Measurements from ENCODE around the gene DBF4B.

DNA sequence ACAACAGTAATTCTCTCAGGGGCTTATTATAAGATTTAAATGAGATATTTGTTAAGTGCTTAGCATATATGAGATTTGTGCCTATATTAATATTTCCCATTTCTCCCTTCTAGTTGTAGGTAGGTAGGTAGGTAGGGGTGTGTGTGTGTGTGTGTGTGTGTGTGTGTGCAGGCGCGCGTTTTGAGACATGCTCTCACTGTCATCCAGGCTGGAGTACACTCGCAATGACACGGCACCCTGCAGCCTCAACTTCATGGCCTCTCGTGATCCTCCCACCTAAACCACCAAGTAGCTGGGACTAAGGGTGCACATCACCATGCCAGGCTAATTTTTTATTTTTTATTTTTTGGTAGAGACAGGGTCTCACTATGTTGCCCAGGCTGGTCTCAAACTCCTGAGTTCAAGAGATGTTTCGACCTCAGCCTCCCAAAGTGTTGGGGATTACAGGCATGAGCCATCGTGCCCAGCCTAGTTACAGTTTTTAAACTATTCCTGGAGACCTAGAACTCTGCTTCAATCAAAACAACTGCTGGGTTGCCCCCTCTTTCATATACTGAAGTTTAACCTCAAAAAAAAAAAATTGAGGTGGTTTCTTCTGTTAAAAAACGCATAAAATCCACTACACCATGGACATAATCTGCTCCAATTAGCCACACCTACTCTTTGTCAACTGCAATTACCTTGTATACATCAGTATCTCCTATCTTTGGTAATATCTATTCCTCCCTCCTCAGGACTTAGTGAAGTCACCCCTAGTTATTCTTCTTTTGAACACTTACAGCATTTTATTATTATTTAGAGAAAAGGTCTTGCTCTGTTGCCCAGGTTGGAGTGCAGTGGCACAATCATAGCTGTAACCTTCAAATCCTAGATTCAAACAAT lies 49.6 kb downstream of the GPATCH8 start:
- PRO-cap, result no peak

- PRO-cap, result no peak
Observed at GRCh38 chr17:44529838-44530290, 26.7 kb upstream of the GPATCH8 start.

DNA sequence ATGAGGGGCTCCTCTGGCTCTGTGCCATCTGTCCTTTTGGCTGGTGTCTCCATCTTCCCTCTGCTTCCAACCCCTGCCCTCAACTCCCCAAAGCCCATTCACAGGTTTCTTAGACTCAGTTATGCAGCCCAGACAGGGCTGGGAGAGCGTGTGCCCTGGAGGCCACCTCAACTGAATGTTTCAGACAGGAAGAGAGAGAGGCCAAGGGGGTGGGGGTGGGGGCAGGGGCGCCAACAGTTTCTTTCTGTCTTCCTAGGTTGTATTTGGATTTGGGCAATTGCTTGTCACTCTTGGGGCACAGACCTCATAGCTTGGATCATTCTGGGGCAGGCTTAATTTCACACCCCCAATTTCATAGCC lies 14.9 kb upstream of the FZD2 start:
- PRO-cap, result no peak

- PRO-cap, result no peak
Observed at GRCh38 chr17:44690634-44691432, 1.3 kb upstream of the CCDC43 start.

DNA sequence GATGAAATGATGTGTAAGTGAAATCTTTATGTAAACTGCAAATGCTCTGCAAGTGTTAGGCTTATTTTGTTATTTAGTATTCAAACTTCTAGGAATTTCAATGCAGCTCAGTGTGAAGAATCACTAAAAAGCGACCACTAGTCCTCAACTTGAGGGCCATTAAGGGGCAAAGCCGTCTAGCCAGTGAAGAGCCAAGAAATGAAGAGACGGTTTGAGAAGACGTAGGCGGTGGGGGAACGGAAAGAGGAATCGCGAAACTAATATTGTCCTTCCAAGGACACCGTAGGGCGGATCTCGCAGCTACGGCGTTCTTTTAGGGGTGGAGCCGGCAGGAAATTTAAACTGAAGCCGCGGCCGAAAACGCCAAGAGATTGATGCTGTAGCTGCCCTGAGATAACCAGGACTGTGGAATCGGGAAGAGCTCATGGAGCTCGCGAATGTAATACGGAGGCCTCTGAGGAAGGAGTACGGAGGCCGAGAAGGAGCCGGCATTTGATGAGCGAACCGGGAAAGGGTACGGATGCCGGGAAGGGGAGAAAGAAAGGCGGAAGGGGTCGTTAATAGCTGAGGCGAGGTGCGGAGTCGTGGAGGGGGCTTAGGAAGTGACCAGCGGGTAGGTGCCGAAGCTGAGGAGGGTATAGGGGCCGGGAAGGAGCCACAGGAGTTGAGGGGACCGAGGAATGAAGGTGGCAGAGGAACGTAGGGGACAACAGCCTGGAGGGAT lies at the start of gene DBF4B:
TSS of gene DBF4B (plus strand) at position 340 of the 724 bp plus-strand sequence.
- PRO-cap, result bidirectional peak, plus-strand start at position 537 of the sequence, minus-strand start at position 259 of the sequence

- PRO-cap, result bidirectional peak, plus-strand start at chr17:44775938, minus-strand start at chr17:44775678
Observed at GRCh38 chr17:44775567-44776606, 17.1 kb downstream of the ADAM11 start.

DNA sequence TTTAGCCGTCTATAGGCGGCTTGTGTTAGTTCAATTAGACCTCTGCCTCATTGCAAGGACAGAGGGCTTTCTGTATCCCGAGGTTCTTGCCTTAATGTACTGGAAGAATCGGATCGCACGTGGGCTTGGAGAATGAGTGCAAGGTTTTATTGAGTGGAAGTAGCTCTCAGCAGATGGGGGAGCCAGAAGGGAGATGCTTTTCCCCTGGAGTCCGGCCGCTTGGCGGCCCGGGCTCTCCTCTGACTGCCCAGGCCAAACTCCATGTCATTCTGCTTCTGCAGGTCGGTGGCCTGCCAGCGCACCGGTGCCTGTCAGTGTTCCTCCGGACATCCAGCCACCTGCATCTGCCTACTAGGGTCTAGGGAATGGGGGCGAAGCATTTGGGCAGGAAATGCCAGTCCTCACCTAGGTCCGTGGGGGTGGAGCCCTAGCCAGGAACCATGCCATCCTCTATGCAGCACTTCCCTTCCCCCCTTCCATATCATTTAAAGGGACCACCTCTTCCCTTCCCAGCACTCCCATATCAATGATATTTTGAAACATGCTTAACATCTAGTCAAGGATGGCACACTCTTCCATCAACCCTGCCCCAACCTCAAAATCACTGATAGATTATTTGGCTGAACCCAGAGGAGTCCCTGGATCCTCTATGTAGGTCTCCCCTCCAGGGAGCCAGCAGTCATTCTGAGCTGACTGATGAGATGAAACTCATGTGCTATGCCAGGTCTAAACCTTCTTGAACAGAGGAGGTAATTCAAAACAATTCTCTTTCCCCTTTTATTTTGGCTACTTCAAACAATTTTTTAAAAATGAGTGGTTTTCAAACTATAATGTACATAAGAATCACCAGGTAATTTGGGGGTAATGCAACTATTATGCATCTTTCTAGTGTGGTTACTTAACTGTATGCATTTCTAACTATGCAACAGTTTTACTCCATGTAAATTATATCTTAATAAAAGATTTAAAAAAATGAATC lies 34.0 kb downstream of the GJC1 start:
- PRO-cap, result no peak

DNA sequence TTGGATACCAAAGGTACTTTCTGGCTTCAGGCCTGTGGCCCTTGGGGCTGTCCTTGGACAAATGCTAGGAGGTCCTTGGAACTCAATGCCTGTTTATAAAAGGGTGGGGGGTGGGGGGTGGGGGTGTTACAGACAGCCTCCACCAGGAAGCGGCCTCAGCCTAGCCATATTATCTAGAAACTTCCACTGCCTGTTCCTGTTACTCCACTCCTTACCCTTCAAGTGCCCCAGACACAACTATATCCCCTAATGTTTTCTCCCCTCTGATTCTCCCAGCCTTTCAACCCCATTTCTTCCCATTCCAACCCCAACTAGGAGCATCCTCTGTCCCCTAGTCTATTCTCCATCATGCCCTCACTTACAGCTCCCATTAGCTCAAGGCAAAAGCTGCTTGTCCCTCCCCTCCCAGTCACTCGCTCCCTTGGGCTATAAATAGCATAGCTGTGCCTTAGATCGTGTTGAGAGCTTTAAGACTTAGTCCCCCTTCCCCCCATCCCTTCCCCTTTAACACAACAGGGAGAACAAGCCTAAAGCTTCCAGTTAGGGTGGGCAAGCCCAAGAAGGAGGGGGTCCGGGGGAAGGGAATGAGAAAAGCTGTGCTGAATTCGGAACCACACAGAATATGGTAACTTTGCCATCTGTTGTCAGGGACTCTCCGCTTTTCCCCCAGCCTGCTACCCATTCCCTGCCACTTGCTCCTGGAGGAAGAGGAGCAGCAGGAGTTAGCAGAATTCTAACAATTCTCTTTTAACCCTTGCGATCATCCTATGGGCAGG lies 5.1 kb upstream of the HIGD1B start:
- PRO-cap, result no peak

DNA sequence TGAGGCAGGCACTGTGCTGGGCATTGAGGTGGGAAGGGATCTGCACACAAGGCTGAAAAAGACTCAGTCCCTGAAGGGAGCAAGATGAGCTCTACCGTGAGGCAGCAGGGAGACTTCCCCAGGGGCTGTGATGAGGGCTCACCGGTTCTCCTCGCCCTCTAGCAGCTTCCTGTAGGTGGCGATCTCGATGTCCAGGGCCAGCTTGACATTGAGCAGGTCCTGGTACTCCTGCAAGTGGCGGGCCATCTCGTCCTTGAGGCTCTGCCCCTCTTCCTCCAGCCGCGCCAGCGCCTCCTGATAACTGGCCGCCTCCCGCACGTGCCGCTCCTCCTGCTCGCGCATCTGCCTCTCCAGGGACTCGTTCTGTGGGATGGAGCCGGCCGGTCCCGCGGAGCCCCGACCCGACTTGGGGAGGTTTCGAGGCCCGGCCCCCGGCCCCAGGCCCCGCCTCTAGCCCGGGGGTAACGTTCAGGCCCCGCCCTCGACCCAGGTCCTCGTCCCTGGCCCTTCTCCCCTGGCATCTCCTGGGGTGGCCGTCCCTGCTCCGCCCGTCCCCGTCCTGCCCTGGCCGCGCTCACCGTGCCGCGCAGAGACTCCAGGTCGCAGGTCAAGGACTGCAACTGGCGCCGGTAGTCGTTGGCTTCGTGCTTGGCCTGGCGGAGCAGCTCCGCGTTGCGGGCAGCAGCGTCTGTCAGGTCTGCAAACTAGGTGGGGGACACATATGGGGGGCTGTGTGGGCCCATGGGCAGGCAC lies 4.0 kb downstream of the GFAP start:
- PRO-cap, result no peak

DNA sequence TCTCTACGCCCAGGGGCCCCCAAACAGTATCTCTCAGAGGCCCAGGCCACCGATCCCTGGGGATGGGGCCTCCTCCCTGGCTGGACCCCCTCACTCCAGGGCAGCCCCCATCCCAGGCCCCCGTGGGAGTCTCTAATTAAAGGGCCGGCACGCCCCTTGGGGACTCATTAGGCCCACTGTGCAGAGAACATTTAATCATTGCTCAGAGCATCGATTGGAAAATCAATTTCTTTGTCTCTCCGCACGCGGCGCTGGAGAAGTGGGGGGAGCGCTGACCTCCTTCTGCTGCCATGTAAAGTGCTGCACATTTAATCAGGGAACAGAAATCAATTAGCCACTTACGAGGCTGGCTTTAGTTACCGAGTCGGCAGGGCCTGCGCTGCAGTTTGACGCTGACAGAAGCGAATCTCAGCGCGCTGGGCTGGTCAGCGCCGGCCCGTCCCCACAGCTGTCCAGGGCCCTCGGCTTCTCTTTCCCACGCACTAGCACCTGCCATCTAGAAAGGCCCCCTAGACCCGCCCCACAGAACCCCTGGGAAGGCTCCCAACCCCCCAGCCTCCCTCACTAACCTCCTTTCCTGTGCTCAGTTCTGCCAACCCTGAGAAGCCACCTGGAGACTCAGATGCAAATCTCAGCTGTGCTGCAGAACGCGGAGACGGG lies 20.2 kb upstream of the C1QL1 start:
- PRO-cap, result unidirectional peak, minus-strand start at position 131 of the sequence

GRCh38 chr17:45042276-45043177 lies 8.9 kb downstream of the DCAKD start:
- PRO-cap, result no peak

- PRO-cap, result no peak
Observed at GRCh38 chr17:45116525-45116957, 15.8 kb downstream of the PLCD3 start.

DNA sequence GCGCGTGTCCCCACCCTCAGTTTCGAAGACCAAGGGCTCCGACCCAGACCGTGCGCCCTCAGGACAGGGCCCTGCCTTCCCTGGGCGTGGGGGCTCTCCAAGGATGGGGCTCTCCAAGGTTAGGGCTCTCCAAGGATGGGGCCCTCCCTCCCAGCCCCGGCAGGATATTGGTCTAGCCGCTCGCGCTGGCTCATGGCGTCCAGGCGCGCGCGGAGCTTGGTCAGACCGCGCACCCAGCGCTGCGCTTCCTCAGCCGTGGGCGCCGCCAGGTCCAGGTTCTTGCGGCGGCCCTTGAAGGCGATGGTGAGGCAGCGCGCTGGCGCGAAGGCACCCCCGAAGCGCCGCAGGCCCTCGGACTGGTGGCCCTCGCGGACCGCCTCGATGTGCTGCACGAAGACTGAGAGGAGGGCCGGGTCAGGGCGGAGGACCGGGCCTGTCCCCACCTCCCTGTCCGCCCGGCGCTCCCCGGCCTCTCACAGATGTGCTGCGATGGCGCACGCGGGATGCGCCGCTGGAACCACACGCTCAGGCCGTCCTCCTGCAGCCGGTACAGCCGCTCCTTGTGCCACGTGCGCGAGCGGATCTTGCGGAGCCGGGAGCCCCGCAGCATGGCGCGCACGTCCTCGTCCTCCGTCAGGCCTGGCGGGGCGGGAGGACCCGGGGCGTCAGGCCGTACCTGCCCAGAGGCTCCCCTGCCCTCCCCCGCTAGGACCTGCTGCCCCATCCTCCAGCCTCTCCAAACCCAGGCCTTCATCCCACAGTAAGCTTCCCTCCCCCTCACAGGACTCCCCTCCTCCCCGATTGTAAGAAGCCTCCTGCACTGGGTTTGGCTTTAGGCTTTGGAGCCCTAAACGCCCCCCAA lies 11.3 kb downstream of the PLCD3 start:
- PRO-cap, result no peak

DNA sequence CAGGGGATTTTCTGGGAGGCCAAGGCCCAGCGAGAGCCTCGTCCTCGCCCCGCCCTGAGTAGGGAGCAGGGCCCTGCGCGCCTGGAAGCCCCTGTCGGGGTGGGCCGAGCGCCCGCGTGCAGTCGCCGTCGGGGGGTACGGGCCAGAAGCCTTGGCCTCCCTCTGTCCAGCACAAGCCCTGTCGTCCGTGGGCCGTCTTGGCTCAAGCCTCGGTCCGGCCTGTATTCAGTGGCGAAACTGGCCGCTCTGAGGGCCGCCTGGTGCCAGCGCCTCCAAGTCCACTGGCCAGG lies 3.6 kb upstream of the HEXIM1 start:
- PRO-cap, result no peak

- PRO-cap, result bidirectional peak, plus-strand start at chr17:45149810, minus-strand start at chr17:45149861; bidirectional peak, plus-strand start at chr17:45150203, minus-strand start at chr17:45150226
Observed at GRCh38 chr17:45149677-45150679, 1.7 kb downstream of the HEXIM1 start.

DNA sequence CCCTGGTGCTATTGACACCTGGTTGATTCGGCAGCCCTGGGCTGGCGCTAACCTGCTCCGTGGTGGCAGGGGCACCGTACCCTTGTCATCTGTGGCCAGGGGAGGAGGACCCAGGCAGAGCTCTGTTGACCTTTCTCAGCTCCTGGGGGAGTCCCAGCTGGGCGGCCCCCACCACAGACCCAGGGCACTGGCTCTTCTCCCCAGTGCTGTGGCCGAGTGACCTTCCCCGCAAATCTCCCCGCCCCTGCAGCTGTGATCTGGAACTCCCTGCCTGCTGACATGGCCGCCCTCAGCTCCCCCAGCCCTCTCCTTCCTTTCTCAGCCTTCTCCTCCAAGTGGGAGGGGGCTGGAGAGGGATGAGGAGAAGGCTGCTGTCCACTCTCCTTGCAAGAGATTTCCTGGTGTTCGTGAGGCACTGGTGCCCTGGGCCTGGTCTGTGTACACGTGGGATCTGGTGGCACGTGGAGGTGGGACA lies 8.0 kb downstream of the FMNL1 start:
- PRO-cap, result no peak

GRCh38 chr17:45233463-45234338 lies 12.0 kb downstream of the FMNL1 start:
- PRO-cap, result no peak

- PRO-cap, result no peak
Observed at GRCh38 chr17:45243729-45244322, 18.1 kb downstream of the SPATA32 start.

- PRO-cap, result no peak
Observed at GRCh38 chr17:45260132-45260741, 1.7 kb downstream of the SPATA32 start.

DNA sequence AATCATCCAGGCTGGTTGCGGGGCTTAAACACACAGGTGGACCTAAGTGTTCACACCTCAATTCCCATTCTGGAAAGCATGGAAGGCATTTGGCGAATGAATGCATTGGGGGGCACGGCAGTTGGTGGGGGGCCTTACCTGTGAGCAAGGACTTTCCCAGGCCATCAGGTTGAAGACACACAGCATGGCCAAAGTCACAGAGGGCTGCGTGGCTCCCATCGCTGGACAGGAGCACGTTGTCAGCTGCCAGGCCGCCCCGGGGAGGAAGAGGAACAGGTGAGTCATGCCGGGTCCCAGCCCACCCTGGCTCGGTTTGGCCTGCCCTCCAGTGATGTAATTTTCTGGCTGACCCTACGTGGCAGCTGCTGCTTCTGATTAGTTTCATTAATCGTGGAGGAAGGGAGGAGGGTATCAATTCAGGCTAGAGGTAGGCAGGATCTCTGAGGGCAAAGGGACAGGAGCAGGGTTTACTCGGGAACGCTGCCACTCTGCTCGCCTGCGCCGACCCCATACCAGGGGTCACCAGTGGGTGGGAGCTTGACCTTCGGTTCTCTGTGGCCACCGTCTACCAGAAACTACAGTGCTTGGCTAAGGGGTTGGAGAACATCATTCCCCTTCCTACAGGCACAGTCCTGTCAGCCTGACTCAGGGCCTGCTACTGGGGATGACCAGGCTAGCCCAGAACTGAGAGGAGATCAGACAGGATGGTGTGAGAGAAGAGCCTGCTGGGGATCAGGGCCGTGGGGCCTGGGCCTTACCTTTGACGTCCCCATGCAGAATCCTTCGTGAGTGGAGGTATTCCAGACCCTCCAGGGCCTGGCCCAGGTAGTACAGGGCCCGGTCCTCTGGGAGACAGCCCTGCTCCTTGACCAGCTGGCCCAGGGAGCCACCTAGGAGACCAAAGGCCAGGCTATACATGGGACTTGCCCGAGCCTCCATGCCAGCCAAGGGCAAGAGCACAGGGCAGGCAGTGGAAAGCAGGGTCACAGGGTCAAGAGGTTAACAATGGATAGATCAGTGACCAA lies 11.8 kb upstream of the SPATA32 start:
- PRO-cap, result no peak